Rectum (tissue), 1 donor: Measurements from ENCODE around the gene CEP112.

DNA sequence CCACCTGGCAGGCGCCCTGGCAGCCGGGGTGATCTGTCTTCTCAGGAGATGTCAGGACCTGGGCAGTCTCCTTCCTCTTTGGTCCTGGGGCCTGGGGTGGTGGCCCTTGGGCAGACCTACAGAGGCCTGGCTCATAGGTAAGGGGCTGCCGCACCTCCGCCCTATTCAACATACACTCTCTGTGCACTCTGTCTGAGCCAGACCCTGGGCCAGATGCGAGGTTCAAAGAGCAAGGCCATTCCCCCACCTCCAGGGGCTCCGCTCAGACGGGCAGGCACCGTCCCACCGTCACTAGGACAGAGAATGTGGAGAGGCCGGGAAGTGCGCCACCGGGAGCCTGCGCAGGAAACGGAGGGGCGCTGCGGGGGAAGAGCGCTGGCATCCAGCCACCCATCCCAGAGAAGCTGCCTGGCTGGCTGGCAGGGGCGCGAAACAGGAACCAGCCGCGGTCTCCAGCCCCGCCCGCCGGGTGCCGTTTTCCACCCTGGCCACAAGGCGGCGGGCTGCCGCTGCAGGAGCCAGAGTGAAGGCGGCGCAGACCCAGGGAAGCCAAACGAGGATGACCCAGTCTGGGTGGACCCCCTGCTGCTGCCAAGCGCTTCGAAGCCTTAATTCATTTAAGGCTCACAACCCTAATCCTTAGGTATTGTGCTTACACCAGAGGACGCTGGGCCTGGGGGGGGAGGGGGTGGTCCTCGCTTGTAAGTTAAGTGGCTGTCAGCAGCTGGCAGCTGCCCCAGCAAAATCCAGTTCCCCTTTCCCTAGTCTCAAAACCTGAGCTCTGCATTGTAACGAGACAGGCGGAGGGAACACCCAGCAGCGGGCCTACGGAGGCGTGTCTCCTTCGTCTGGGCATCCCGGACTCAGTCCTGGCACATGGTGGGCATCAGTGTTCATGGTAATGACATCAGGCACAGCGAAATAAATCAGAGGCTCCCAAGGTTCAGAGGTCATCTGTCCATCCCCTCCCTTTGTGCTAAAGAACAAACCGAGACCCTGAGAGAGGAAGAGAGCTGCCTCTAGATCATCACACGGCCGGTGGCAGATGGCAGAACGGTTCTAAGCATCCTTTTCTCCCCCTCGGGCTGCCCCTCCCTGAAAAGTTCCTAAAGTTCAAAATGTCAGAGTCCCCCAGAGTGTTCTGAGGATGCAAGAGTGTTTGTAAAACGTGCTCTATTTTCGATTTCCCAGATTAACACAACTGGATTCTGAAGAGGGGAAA is 114.8 kb upstream of the SMURF2 start:
- PRO-cap = bidirectional peak, plus-strand start at position 521 of the sequence, minus-strand start at position 298 of the sequence; bidirectional peak, plus-strand start at position 794 of the sequence, minus-strand start at position 748 of the sequence

DNA sequence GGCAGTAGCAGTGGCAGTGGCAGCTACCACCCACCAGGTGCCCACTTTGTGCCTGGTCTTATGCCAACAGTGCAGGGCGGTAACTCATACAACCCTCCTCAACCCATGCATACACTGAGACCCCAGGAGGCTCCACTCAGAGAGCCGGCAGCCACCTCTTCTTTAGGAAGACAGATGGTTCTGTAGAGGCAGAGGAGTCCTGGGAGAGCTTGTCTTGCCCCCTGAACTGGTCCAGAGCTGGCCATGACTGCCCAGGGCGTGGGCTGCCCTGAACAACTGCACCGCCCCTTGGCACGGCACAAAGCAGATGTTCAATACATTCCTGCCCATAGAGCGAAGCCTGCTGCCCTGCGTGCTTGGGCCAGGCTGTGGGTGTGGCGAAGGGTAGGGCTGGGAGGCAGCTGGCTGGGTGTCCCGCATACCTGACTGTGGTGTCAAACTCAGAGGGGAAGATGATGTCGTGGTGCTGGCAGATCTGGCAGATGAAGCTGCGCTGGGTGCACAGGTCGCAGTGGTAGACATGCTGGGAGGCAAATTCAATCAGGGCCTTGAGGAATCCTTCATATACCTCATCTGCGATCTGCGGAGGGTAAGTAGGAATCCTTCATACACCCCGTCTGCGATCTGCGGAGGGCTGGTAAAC is 124.2 kb upstream of the SMURF2 start:
- PRO-cap = bidirectional peak, plus-strand start at position 481 of the sequence, minus-strand start at position 228 of the sequence

GRCh38 chr17:64984335-64985131 is 65.3 kb upstream of the LRRC37A3 start:
- PRO-cap = bidirectional peak, plus-strand start at chr17:64984970, minus-strand start at chr17:64984816

DNA sequence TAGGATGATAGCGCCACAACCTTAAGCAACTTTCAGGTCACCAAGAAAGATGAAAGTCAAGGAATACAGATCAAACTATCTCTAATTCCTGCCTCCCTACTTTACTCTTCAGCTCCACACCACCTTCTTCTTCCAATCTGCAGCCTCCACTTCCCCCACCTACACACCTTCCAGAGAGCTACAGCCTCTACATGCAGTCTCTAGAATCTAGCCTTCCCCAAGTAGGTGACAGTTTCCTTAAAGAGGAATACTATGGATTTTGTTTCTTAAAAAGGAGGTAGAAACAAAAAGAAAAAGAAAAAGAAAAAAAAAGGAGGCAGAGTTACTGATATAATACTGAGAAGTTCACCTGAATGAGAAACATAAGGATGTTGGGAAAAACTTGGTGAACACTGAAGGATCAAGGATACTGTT is 27.9 kb downstream of the GNA13 start:
- PRO-cap = no peak

GRCh38 chr17:65035666-65035981 is 20.9 kb downstream of the GNA13 start:
- PRO-cap = no peak

GRCh38 chr17:65041492-65042020 is 15.0 kb downstream of the GNA13 start:
- PRO-cap = no peak

GRCh38 chr17:65066080-65066283 is 9.4 kb upstream of the GNA13 start:
- PRO-cap = unidirectional peak, plus-strand start at chr17:65066132

GRCh38 chr17:65628237-65629094 is 67.0 kb upstream of the AXIN2 start:
- PRO-cap = unidirectional peak, plus-strand start at chr17:65628506

DNA sequence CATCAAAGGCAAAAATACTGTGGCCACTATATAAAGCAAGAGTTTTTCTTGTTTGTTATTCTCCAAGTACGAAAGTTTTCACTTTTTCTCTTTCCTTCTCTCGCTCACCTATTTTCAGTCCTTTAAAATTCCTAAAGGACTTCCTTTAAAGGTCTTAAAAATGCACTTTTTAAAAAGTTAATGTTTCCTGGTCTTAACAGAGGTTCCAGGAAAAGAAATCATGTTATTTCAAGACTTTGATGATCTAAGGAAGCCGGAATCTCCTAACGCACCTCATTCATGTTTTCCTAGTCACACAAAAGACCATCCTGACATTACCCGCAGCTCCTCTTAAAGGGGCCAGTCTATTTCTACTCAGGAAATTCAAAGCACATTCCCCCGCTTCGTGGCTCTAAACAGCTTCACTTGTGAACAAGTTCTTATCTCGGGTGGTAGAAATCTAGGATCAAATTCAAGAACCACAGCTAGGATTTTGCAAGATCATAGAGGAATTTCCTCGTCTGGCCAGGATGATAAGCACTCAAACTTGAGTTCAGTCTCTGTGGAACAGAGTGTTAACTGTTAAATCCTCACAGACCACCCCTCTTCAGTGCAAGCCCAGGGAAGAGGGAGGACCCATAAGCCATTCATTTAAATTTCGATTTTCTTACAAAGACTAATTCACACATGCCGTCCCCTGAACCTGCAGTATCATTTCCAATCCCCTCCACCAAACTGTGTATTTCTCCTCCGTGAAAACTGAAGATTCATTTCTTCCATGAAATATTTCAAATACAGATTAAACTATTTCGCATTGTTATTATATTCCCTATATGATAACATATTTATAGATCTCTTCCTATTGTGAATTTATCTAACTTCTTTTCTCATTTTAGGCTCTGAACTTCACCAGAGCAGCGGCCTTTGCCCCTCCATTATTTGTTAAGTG is 137.1 kb upstream of the AXIN2 start:
- PRO-cap = no peak

GRCh38 chr17:65903234-65903506 is 288.8 kb downstream of the CEP112 start:
- PRO-cap = no peak

GRCh38 chr17:66191353-66192684 is at the start of gene CEP112:
Gene CEP112 (minus strand): TSS chr17:66192133.
- PRO-cap = unidirectional peak, minus-strand start at chr17:66191852; unidirectional peak, minus-strand start at chr17:66192070

- PRO-cap = no peak
These were observed 1.7 kb upstream of the APOH start for GRCh38 chr17:66230889-66231387.

- PRO-cap = no peak
These were observed 7.2 kb downstream of the PRKCA start for GRCh38 chr17:66309587-66310095.

DNA sequence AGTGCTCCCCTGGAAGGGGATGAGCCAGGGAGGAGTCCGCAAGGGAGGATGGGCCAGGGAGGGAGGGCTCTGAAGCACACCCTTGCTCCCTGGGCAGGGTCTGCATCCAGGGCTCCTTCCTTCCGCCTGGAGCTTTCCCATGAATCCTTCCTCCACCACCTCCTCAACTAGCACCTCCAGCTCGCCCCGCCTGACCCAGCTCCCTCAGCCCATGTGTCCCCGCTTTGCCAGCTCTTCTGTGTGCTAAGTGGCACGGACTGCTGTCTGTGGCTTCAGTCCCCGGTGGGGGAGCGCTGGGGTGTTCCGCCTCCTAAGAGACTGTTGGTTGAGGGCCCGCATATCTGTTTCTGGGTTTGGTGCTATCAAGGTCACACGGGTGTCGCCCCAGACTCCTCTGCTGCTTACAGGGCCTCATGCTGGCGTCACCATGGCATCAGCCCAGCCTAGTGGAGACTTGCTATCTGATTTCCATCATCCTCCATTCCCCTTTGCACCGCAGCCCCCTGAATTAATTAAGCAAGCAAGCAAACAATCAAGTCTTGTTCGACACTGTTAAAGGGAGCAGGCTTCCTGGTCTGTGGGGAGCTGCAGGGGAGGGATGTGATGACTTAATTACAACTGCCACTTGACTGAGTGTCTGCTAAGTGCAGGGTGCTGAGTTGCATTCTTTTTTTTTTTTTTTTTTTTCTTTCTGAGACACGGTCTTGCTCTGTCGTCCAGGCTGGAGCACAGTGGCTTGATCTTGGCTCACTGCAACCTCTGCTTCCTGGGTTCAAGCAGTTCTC is 71.8 kb downstream of the PRKCA start:
- PRO-cap = no peak

- PRO-cap = unidirectional peak, plus-strand start at chr17:66540336; unidirectional peak, plus-strand start at chr17:66540453; unidirectional peak, plus-strand start at chr17:66540516
These were observed 237.7 kb downstream of the PRKCA start for GRCh38 chr17:66539865-66540815.

- PRO-cap = no peak
These were observed 58.9 kb upstream of the CACNG5 start for GRCh38 chr17:66775819-66776569.

- PRO-cap = unidirectional peak, plus-strand start at chr17:66911158
These were observed 53.5 kb upstream of the CACNG4 start for GRCh38 chr17:66911070-66911371.

- PRO-cap = bidirectional peak, plus-strand start at chr17:67244816, minus-strand start at chr17:67244501
These were observed 615 bp downstream of the HELZ start for GRCh38 chr17:67244126-67245036.

DNA sequence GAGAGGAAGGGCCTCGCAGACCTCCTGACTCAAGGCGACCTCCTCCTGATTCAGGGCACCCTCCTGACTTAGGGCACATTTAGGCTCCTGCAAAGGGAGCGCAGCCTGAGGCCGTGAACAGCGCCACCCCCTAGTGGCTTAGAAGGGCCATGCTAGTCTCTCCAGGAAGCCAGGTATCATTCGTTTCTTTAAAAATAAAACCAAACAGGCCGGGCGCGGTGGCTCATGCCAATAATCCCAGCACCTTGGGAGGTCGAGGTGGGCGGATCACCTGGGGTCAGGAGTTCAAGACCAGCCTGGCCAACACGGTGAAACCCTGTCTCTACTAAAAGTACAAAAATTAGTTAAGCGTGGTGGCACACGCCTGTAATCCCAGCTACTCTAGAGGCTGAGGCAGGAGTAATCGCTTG is 48.8 kb upstream of the HELZ start:
- PRO-cap = no peak

- PRO-cap = bidirectional peak, plus-strand start at chr17:67378333, minus-strand start at chr17:67378199
These were observed 1.0 kb downstream of the PITPNC1 start for GRCh38 chr17:67378102-67378475.